ENCODE results near the genes CLPTM1L and ADAMTS16.

GRCh38 chr5:1344693-1345350 is at the start of gene CLPTM1L:
CLPTM1L (minus strand) TSS chr5:1345099.
- RRBS = 3% methylated on average over 40 of the region's 103 CpGs

DNA sequence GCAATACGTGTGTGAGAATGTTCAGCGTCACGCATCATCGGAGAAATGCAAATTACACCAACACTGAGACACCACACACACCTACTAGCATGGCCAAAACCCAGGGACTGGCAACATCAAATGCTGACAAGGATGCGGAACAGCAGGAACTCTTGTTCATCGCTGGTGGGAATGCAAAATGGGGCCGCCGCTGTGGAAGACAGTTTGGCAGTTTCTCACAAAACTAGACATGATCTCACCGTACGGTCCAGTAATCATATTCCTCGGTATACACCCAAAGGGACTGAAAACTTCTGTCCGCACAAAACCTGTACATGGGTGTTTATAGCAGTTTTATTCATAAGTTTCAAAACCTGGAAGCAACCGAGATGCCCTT is 21.7 kb upstream of the CLPTM1L start:
- RRBS = no CpG with 5 or more reads among the region's 13 CpGs

GRCh38 chr5:1399586-1399924 is 45.7 kb downstream of the SLC6A3 start:
- RRBS = no CpG with 5 or more reads among the region's 8 CpGs

DNA sequence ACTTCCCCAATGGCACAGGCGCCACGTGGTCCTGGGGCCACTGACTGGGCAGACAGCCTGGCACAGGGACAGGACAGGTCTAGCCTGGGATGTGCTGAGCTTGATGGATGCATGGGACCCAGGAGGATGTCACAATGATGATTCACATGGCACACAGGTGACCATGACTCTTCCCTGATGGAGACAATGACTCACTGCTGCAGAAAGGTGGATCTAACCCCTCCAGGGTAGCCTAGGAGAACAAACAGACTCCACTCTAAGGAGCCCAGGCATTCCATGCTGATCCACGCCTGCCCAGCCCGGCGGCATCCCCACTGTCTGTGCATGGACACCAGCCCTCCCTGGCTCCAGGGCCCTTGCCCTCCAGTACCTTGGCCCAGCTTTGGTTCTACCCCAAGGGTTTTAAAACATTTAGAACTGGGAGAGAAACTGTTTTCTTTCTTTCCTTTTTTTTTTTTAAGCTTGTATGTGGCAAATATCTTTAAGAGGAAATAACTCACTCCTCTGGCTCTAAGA is 7.5 kb downstream of the LPCAT1 start:
- RRBS = no CpG with 5 or more reads among the region's 5 CpGs

DNA sequence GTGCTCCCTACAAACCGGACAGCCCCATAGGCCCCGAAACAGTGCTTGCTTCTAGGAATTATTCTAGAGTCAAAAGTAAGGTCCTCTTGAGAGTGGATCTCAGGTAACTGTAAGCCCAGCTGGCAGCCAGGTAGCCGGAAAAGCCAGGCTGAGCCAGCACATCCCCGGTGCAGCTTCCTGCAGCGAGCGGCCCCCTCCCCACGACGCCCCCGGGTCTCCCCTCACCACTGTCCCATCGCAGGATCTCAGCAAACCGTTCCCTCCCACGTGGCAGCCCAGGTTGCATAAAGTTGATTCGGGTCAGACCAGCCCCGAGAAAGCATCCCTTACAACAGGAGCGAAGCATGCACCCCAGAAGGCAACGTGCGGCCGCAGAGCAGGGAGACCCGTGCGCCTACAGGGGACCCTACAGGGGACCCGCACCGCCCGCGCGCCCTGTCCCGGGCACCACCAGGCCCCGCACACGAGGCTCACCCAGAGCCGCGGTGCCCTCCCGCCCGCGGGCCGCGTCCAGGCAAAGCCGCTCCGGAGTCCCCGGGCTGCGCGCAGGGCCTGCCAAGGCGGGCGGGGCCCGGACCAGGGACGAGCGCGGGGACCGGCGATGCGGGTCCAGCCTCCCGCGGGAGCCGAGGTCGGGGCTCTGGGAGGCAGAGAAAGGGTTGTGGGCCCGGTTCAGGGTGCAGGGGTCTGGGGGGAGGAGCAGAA is 880 bp downstream of the LPCAT1 start:
- RRBS = 3% methylated on average over 29 of the region's 54 CpGs

DNA sequence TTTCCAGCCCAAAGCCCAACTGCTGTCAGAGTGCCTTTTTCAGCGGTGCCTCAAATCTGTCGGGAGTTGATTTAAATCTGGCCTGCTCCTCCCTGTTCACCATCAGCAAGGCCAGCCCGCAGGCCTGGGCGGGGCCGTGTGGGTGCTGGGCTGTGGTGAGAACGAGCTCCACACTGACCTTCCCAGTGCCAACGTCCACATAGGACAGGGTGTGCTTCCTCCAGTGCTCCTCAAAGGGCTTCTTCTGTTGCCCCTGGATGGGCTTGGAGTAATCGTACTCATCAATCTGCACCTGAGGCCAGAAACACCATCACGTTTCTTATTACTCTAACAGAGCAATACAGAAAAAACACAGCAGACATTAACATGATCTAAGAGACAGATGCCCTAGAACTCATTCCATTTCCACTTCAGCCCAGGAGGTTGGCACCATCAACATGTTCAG is 50.3 kb upstream of the LPCAT1 start:
- RRBS = no CpG with 5 or more reads among the region's 9 CpGs

DNA sequence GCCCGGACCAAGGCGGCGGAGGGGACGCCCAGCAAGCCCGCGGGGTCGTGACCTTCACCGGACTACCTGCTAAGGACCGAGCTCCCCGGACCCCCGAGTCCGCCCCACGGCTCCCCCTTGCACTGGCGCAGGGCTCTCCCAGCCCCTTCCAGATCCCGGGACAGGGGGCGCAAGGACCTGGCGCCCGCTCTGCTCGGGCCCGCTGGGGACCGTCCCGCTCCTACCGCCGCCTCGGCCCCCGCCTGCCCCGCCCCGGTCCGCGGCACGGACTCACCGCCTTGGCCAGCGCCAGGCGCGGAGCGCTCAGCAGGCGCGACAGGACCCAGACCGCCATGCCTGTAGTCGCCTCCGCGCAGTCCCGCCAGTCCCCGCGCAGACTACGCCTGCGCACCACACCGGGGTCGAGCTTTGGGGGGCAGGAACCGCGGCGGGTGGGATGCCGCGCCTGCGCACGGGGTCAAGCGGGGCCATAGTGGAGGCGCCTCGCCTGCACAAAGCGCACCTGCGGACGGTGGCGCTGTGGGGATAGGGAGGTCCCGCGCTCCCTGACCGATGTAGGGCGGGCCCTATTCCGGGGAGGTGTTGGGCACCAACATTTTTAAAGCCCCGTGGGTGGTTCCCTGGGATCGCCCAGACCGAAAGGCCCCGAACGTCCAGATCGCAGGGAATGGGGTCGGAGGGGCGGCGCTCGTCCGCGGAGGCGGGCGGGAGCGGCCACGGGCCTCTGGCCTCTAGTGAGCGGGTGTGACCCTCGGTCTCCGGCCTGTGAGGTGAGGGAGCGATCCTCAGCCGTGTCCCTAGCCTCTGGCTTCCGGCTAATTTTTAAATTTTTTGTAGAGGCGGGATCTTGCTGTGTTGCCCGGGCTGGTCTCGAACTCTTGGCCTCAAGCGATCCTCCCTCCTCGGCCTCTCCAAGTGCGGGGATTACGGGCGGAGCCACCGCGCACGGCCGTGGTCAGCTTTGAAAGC is 70.6 kb upstream of the LPCAT1 start:
- RRBS = 8% methylated on average over 8 of the region's 102 CpGs

- RRBS = 7% methylated on average over 3 of the region's 15 CpGs
These were observed 109.5 kb upstream of the LPCAT1 start for GRCh38 chr5:1633303-1633544.

DNA sequence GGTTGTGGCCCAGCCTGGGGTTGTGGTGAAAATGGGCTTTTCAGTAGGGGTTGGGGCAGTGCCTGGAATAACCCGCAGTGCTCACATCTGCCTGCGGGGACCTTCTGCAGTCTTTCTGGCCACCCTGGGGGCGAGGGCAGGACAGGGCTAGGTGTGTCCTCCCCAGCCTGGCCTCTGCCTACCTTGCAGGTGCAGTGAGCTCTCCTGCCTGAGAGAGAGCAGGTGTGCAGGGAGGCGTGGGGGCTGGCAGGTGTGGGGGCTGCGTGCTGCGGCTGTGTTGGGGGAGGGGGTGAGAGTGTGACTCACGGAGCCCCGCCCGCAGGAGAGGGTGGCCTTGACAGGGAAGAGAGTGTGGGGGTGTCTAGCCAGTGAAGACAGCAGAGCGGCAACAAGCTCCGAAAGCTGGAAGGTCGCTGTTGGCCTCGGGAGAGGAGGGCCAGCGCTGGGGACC is 131.4 kb downstream of the MRPL36 start:
- RRBS = no CpG with 5 or more reads among the region's 14 CpGs

DNA sequence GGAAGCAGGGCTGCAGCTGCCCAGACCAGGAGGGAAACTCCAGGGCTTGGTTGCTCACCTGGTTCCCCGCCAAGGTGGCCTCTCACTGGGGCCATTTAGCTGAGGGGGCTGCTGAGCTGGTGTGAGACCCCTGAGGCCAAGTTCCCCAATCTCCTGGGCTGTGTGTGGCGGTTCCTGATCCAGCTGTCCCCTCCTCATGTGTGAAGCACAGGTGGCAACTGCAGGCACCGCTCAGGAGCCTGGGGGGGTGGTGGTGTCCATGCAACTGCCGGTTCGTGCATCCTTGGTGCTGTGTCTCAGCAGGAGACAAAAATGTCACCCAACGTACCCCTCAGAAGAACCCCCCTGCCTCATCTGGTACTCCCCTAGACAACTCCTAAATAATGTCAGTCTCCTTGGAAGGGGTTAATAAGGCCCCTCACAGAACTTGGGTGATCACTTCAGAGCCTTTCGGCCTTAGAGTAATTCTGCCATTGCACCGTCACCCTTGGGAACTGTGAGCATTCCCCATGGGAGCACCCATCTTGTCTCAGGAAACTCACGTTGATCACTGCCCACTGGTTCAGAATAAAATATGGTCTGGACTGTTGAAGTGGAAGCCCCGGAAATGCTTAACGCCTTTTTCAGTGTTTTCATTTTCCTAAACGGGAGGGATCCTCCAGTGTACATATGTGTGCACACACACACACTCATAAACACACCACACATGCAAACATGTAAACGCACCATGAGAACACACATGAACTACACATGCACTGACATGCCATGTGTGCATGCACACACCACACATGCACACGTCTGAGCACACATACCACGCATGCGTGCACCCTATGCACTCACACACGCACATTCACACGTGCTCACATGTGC is 17.4 kb downstream of the MRPL36 start:
- RRBS = no CpG with 5 or more reads among the region's 18 CpGs

- RRBS = no CpG with 5 or more reads among the region's 4 CpGs
These were observed 10.1 kb downstream of the MRPL36 start for GRCh38 chr5:1789480-1789949.

GRCh38 chr5:1841032-1841761 is 40.0 kb downstream of the NDUFS6 start:
- RRBS = 35% methylated on average over 5 of the region's 26 CpGs

DNA sequence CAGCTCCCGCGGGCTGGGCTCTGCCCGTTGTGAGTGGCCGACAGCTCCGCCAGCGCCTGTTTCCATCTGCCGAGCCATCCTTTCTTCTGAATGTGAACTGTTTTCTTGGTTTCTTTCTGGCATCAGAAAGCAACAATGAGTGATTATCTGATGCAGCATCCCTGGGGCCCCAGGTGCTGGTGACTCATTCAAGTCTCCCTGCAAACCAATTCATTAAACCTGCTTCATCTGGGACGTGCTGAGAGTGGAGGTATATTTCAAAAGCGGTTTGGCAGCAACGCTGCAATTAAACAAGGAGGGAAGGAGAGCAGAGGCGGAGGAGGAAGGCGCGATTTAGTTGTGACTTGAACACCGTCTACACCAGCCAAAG is 90.9 kb upstream of the IRX4 start:
- RRBS = no CpG with 5 or more reads among the region's 14 CpGs

DNA sequence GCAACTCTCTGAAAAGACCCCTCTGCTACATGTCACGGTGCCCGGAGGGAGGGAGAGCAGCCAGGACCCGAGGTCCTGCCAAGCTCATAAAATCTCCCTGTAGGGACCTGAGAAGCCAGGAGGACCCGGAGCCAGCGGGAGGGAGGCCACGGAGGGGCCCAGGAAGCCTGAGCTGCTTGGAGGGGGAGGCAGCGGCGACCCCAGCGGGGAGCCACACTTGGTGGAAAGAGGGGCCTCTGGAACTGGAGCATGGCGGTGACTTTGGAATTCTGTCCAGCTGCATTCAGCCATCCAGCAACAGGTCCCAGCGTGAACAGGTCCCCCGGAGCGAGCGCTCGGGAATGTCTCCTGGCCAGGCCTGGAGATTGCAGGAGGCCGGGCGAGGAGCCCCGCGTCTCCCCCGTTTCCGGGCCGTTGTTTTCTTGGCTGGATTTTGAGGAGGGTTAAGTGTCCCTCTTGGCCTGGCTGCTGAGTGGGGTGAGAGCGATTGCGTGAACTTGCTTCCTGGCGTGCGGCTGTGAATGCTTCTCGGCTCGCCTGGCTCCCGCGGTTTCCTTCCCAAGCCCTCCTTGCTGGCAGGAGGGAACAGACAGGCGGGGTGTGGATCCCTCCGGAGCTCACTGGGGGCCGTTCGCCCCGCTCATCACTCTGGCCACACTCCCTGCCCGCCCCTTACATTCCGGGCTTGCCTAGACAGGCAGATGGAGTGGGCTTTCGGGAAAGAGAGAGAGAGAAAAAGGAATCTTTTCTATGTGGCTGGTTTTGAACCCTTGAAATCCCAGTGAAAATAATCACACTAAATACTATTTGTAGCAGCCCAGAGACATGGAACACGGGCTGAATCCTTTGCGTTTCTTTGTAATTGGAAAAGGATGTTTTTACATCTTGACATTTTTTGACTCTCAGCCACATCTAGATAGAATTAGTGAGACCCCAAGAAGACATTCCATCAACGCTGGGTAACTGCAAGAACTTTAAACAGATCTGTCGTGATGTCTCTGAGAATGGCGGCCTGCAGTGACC is 125.4 kb upstream of the IRX4 start:
- RRBS = 30% methylated on average over 14 of the region's 43 CpGs

DNA sequence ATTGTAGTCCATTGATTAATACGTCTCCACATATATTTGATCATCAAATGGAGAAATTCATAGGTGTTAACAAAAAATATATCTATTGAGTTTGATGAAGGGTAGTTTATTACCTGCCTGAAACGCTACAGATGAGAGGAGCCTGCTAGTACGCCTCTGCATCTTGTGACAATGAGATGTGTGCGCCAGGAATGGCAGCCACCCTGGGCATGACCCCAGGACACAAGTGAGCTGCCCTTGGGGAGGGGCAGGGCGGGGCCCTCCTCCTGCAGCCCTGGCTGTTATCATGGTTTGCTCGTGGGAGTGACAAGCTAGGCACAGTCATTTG is 128.7 kb upstream of the IRX4 start:
- RRBS = no CpG with 5 or more reads among the region's 6 CpGs

- RRBS = 16% methylated on average over 19 of the region's 50 CpGs
These were observed 8.3 kb downstream of the IRX2 start for GRCh38 chr5:2742996-2743727.

- RRBS = 3% methylated on average over 5 of the region's 34 CpGs
These were observed 1.6 kb downstream of the IRX1 start for GRCh38 chr5:3597128-3597676.

- RRBS = no CpG with 5 or more reads among the region's 8 CpGs
These were observed 238.6 kb upstream of the ADAMTS16 start for GRCh38 chr5:4901615-4901858.

DNA sequence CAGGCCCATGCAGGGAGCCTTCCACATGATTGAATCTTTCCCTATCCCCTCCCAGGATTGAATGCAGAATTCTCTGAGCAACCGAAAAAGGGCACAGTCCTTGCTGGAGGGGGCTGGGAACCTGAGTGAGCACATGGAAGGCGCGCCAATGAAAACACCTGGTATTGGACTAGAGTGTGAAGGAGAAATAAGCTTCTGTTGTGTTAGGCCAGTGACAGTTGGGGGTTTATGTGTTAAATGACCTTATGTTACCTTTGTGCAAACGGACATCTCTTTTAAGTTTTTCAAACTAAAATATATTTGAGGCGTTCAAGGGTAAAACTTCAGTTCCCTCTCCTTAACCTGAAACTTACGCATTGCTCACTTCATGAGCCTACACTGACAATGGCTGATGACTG is 147.9 kb upstream of the ADAMTS16 start:
- RRBS = no CpG with 5 or more reads among the region's 6 CpGs

GRCh38 chr5:5139977-5141018 is at the start of gene ADAMTS16:
ADAMTS16 (plus strand) TSS chr5:5140330.
- RRBS = 0% methylated on average over 11 of the region's 106 CpGs